ENCODE measurements around the genes CFAP74 and SKI.

- PRO-cap: no peak
Measured at GRCh38 chr1:1387681-1388610, 11.2 kb downstream of the CCNL2 start.

GRCh38 chr1:1426517-1427363, 1.1 kb downstream of the TMEM88B start:
- PRO-cap: no peak

DNA sequence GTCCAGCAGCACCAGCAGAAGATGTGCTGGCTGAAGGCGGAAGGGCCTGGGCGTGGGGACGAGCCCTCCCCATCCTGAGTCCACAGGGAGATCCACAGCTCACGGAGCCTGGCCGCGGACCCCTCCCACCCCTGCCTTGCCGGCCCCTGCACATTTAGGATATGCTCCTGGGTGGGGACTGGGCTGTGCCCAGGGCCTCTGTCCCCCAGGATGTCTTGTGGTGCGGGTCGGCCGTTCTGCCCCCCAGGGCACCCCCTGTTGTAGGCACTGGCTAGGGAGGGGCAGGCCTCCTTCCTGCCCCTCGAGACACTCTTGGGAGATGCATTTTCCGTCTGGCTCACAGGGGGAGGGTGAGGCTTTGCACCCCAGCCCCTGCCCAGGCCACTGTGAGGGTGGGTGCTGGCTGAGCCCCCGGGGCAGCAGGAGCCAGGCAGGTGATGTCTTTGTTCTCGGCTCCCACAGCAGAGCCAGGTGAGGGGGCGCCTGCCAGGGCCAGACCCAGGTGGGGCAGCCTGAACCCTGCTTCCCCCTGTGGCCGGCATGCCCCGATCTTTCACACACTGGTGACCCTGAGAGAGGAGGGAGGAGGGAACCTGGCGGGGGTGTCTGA, 6.3 kb downstream of the TMEM240 start:
- PRO-cap: no peak

DNA sequence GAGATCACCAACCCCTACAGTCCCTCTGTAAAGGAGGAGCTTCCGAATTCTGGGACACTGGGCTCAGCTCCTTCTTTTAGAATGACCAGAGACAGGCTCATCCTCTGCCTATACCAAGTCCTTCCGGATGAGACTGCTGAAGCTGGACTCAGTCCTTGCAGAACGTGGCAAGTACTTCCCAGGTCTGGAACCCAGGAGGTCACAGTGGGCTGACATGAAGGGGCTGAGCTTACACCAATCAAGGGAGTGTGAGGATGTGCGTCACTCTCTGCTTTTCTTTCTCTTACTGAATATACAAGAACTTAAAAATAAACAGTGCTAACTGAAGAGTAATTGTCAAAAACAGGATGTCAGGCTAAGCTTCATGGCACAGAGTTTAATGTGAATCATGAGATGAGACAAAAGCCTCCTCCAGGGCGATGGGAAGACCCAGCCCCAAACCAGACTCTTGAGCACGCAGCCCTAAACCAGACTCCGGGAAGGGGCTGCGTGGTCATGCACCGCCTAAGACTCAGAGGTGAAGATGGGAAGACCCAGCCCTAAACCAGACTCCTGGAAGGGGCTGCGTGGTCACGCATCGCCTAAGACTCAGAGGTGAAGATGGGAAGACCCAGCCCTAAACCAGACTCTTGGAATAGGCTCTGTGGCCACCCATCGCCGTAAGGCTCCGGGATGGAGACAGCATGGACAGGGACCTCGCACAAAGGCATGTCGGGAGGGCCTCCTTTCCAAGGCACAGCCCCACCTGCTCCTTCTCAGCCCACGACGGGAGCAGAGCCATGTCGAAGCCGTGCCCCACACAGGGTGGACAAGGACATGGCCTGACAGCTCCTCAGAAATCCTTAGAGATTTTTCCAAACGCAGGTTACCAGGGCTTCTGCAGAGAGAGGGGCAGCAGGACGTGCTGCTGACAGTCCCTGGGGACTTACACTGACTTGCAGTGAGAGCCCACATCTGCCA, 12.4 kb downstream of the SSU72 start:
- PRO-cap: no peak

DNA sequence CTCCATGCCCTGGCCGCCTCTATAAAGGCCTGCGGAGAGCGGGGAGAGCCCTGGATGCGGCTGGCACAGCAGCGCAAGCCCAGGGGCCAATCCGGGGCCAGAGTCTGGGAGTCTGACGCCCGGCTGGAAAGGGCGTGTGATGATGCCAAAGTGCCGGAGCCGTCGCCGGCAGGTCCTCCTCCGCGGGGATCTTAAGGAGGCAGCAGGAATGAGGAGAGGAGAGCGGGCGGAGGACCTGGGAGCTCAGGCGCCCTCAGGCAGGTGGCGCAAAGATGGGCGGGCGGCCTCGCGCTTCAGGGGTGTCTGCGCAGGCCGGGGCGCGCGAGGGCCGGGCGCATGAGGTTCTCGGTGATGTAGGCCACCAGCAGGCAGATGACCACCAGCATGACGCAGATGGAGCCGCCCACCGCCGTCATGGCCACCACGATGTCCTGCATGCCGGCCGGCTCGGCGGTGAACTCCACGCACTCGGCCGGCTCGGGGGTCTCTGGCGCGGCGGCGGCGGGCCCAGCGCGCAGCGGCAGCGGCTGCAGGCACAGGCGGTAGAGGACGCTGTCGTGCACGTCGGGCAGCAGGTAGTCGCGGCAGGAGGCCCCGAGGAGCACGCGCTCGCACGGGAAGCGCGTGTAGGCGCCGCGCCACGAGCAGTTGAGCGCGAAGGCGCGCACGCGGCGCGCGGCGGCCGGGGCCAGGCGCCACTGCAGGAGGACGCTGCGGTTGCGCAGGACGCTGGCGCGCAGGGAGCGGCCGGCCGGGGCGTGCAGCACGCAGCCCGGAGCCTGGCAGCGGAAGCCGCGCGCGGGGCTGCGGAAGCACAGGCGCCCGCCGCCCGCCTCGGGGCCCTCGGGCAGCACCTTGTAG, 663 bp downstream of the FNDC10 start:
- PRO-cap: unidirectional peak, plus-strand start at position 724 of the sequence; unidirectional peak, plus-strand start at position 785 of the sequence

DNA sequence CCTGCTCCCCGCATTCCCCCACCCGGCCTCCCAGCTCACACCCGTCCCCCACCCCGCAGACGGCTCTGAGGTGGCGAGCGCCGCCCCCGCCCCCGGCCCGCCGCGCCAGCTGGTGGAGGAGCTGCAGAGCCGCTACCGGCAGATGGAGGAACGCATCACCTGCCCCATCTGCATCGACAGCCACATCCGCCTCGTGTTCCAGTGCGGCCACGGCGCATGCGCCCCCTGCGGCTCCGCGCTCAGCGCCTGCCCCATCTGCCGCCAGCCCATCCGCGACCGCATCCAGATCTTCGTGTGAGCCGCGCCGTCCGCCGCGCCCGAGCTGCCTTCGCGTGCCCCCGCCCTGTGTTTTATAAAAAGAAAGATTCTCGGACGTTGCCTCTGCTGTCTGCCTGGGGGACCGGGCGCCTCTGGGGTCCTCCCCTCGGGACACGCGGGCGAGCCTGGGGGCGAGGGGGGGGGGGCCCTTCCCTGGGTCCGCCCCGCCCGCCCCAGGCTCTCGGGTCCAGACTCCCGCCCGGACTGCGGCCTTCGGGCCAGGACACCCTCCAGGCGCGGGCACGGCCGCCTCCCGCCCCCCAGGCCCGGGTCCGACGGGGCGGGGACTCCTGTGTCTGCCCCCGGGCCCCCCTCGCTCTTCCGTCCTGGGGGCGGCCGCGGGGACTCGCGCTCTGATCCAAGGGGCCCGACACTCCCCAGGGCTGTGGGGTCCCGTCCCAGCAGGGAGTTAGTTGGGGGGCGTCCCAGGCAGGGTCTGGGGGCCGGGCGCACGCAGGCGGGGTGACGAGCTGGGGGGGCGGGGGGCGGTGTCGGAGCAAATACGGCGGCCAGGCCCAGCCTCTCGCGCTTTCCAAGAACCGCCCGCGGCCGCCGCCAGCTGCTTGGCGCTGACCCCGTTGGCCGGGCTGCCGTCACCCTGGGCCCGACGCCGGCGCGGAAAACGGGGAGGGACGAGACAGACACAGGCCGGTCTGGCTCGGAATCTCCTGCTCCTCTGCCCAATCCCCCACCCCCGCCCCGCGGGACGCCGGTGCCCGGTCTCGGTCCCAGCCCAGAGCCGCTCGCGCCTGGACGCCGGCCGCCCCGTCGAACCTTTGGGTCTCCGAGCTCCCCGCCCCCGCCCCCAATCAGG, 1.4 kb upstream of the MMP23B start:
- PRO-cap: no peak

- PRO-cap: no peak
Measured at GRCh38 chr1:1722492-1723014, 1.6 kb downstream of the CDK11A start.

DNA sequence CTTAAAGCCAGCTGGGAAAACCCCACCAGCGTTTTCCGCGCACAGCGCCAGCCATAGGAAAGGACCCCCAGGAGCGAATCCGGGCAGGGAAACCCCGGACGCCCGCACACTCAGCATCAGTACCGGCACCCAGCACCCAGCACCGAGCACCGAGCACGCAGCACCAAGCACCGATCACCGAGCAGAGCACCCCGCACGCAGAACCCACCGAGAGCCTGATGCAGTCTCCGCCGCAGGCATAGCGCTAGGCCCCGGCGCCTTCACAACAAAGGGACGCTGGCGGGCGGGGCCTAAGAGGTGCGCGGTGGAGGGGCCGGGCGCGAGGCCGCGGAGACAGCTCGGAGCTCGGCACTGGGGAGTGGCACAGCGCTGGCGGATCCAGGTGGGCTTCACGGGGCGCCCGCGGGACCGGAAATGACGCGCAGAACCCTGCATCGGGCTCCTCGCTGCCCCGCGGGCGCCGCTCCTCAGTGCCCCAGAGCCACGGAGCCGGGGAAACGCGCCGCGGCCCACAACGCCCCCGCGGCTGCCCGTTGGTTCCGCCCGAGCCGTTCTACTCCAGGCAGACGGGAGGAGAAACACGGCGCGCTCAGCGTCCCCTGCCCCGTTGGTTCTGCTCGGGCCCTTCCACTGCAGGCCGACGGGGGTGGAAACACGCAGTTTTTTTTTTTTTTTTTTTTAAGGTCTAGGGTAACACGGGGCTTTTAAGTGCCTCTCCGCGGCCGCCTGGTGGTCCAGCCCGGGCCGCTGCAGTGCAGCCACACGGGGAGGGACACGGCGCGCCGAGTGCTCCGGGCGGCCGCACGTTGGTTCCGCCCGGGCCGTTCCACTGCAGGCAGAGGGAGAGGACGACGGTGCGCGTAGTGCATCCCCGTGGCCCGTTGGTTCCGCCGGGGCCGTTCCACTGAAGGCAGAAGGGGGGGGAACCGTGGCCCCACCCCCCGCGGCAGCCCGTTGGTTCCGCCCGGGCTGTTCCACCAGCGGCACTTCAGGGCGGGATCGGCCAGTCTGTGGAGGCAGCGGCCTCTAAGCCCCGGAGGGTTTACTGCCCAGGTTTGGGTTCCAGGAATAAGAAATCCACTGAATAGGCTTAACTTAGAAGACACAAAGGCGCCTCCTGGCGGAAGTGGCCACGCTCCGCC, 21.7 kb upstream of the CDK11A start:
- PRO-cap: unidirectional peak, minus-strand start at position 747 of the sequence

GRCh38 chr1:1891305-1892026, 579 bp upstream of the GNB1 start:
- PRO-cap: bidirectional peak, plus-strand start at chr1:1891850, minus-strand start at chr1:1891754

- PRO-cap: no peak
Measured at GRCh38 chr1:1996172-1996662, 7.4 kb downstream of the CFAP74 start.

DNA sequence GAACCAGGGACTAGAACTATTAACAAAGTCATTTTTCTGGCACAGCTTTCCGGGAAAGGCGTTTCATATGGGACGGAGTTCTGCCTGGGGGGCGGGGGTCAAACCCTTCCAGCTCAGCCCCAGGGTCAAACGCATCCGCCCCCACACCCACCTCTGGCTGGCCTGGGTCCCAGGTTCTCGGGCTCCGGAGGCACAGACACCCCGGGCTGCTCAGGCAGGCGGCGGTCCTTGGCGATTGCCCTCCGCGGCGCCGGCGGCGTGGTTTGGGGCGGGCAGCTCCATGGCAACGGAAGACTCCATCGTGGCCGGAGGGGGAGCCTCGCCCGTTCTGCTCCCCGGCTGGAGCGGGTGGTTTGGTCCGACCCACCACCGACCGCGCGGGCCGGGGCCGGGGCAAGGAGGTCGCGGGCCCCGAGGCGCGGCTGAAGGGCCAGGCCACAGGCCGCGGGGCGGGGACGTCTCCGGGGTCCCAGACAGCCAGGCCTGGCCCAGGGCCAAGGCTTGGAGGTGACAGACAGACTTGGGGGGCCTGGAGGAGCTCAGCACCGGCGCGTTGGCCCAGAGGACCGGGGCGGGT, at the start of gene CFAP74:
Gene CFAP74 (minus strand): TSS at position 237 of the 577 bp plus-strand sequence.
- PRO-cap: bidirectional peak, plus-strand start at position 353 of the sequence, minus-strand start at position 237 of the sequence

DNA sequence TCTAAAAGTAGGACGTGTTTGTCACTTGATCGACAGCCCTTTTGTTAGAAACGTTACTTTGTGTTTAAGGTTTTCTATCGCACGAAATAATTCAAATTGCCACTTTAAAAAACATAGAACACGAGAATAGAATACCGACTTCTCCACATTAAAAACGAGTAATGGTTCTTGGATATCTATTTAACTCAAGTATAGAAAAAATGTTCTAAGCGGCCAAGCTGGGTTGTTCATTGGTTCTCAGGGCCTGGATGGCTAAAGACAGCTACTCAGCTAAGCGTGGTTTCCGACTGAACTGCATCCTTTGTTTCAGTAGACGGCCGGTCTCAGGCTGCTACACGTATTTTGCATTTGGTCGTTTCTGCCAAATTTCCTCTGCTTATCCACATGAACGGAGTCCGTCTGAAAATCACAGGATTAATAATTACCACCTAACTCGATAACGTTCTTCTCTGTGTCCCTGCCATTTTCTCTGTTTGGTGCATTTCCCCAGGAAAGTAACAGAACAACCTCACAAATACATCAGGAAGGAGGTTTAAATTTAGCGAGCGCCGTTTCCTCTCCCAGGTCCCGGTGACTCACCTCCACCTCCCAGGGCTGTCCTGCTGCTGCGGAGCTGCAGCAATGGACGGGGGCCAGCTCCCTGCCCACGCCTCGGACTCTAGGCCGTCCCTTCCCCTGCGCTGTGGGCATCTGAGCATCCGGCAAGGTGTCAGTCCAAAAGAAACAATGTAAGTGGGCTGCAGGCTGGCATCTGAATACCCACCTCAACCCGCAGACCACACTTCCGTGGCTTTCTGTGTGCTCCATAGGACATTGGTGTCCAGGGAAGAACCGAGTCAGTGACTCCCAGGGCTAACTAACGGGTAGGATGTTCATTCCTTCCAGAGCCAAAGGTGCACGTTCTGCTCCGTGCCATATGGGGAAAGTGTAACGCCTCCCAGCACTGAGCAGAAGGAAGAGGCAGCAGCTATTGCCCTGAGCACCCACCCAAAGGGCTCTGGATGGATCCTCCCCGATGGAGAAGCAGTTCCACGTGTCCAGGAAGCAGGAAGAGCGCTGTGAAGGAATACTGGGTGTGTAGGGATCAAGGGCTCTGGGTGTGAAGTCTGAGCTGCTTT, 4.2 kb upstream of the GABRD start:
- PRO-cap: bidirectional peak, plus-strand start at position 599 of the sequence, minus-strand start at position 577 of the sequence

GRCh38 chr1:2152781-2153239, 41.8 kb downstream of the FAAP20 start:
- PRO-cap: no peak

DNA sequence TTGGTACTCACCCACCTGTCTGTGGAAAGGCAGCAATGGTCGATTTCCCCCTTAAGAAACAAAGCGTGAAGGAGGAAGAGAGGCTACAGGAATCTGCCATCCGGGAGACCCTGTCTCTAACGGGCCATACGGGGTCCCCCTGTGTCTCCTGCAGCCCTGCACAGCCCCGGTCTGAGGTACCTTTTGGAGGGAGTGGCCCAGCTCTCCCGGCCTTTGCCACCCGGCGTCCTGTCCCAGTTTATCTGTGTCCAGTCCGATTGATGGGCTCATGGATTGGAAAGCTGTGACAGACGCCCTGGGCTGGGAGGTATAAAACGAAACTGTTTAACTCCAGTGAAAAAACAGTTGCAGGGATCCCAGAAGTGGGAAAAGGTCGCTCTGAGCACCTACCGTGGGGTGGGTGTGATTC, 11.6 kb upstream of the FAAP20 start:
- PRO-cap: no peak

- PRO-cap: unidirectional peak, plus-strand start at chr1:2212676; bidirectional peak, plus-strand start at chr1:2212955, minus-strand start at chr1:2212837; bidirectional peak, plus-strand start at chr1:2213269, minus-strand start at chr1:2213265
Measured at GRCh38 chr1:2212504-2213546, 15.3 kb upstream of the SKI start.

DNA sequence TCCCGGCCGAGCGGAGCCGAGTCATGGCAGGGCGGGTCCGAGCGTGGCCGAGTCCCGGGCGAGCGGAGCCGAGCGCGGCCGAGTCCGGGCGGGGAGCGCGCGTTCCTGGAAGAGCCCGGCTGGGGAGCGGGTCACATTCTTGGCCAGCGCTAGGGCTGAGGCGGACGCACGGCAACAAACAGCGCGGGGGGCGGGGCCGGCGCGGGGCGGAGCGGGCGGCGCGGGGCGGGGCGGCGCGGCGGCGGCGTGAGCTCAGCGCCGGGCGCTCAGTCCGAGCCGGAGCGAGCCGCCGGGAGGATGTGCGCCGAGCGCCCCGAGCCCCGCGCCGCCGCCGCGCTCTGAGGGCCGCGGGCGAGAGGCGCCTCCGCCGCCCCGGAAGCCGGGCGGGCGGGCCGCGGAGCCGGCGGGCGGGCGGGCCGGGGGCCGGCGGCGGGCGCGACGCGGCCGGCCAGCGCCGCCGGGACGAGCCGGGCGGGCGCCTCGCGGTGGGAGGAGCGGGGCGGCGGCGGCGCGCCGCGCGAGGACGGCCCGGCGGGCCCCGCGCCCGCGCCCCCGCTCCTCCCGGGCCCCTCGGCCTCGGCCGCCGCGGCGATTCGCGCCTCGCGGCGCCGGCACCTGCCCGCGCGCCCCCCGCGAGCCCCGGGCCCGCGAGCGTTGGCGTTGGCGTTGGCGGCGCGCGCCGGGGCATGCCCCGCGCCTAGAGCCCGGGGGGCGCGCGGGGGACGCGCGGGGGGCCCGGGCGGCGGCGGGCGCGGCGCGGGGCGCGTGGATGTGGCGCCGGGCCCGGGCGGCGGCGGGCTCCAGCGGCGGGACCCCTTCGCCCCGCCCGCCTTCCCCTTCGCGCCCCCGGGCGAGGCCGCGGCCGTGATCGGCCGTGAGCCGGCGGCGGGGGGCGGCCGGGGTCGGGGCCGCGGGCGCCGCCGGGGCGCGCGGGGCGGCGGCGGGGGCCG, at the start of gene SKI:
Gene SKI (plus strand): TSS at position 555 of the 950 bp plus-strand sequence.
- PRO-cap: bidirectional peak, plus-strand start at position 269 of the sequence, minus-strand start outside the sequence

DNA sequence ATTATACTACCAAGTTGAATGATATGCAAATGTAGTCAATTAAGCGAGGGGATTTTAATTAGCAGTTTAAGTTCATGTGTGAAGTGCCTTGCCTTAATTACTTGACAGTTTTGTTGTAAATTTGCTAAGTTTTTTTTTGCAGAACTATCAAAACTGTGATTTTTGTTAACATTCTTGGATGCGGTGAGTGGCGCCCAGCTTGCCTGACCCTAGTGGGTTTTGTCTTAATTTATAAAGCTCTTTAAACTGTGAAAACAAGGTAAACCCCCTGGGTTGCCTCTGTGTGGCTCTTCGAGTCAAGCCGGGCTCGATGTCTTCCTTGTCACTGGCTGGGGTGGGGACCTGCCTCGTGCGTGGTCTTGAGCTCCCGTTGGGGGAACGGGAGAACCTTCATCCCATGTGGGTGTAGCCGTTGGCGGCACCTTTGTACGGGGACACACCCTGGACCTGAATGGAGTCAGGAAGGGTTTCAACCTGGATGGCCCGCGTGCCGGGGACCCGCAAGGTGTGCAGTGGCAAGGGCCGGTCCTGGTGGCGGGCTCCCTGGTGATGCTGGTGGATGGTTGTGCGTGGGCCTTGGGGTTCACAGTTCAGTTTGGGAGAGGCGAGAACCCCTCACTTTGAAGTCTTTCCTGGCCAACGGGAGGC, 11.1 kb downstream of the SKI start:
- PRO-cap: no peak

GRCh38 chr1:2240272-2240920, 12.3 kb downstream of the SKI start:
- PRO-cap: no peak

GRCh38 chr1:2246108-2246975, 18.2 kb downstream of the SKI start:
- PRO-cap: no peak

GRCh38 chr1:2248942-2249660, 21.0 kb downstream of the SKI start:
- PRO-cap: no peak